ENCODE data around the genes ARID4B and EDARADD.

DNA sequence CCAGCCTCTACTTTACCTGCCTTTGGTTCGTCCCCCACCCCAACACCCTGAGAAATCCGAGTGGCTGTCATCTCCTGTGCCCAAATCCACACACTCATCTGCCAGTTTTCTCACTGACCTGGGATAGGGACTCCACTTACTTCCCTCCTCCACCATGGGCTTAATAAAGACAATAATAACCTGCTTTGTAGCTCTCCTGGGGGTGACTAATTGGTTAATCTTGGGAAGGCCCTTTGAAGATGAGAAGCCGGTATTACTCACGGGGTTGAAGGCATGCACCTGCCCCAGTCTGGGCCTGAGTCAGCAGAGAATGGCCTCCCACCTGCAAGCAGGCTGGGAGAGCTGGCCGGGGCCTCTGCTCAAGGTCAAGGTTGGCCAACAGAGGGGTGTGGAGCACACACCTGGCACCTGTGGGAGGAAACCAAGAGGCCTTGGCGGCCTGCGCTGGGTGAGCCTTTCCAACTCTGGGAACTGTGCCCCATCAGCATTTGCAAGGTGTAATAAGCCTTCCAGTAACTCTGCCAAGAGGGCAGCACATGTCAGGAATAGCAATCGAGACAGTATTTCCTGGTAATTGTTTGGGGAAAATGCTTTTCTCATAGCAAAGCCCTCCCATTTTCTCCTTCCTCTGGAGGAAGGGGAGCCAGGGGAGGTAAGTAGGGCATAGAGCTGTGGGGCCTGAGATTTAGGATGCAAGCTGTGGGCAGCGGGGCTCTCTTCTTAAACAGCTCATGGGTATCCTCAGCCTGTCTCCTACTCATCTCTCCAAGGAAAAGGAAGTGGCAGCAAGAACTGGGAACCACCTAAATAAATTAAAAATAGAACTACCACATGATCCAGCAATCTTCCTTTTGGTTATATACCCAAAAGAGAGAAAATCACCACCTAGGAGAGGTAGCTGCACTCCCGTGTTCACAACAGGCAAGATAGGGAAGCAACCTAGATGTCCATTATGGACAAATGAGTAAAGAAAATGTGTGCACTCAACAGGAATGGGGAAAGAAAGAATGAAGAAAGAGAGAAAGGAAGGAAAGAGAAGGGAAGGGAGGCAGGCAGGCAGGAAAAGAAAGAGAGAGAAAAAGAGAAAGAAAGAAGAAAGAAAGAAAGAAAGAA is 48.9 kb downstream of the TOMM20 start:
- PRO-cap, 3 experiments = no peak in any of the 3 experiments
- RRBS = 4% methylated on average over 3 of the region's 10 CpGs

GRCh38 chr1:235127653-235128409 is 806 bp downstream of the TOMM20 start:
- PRO-cap, 3 experiments = no peak in any of the 3 experiments
- RRBS = no CpG with 5 or more reads among the region's 32 CpGs

- PRO-cap, 3 experiments = no peak in any of the 3 experiments
- RRBS = no CpG with 5 or more reads among the region's 1 CpG
Observed at GRCh38 chr1:235219644-235220199, 58.7 kb upstream of the RBM34 start.

DNA sequence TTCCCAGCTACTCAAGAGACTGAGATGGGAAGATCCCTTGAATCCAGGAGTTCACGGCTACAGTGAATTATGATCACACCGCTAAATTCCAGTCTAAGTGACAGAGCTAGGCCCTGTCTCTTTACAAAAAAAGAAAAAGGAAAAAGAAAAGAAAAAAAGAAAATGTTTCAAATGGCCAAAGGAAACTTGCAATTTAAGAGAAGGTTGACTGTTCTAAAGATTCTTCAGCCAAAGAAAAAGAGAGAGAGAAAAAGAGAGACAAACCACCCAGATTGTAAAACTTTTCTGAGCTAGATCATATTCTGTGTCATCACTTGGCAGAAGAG is 20.7 kb downstream of the ARID4B start:
- PRO-cap, 3 experiments = no peak in any of the 3 experiments
- RRBS = no CpG with 5 or more reads among the region's 2 CpGs

DNA sequence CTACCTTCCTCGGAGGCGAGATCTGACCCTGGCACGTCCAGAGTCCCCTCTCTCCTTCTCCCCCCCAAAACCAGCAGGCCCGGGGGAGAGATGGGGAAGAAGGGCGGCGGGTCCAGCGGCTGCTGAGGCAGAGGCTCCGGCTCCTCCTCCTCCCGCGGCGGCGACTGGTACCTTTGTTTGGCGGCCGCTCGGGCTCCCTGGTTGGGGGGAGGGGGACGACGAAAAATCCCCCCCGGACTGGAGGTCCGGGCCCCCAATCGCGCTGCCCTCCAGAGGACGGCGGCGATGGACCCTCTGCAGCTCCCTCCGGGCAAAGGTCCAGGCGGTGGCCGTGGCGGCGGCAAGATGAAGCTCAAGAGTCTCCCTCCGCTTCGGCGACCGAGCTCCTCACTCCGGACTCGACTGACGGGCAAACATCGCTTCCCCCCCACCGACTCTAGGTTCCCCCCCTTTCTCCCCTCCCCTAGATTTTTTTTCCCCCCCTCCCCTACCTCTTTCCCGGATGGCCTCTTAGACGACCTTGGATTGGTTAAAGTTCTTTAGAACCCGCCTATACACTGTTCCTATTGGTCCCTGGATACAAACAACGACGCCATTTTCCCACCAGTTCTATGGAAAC is at the start of gene ARID4B:
TSS of gene ARID4B (minus strand) at position 415 of the 619 bp plus-strand sequence.
- PRO-cap, 3 experiments = peak in 3 of 3 experiments; most common plus-strand start position 93 of the sequence (in 1); most common minus-strand start position 162 of the sequence (in 3)
- RRBS = 1% methylated on average over 28 of the region's 43 CpGs

GRCh38 chr1:235502553-235502980 is 1.7 kb downstream of the B3GALNT2 start:
- PRO-cap, 3 experiments = no peak in any of the 3 experiments
- RRBS = no CpG with 5 or more reads among the region's 2 CpGs

- PRO-cap, 3 experiments = no peak in any of the 3 experiments
- RRBS = 15% methylated on average over 9 of the region's 28 CpGs
Observed at GRCh38 chr1:235648286-235648817, 1.2 kb downstream of the GNG4 start.

DNA sequence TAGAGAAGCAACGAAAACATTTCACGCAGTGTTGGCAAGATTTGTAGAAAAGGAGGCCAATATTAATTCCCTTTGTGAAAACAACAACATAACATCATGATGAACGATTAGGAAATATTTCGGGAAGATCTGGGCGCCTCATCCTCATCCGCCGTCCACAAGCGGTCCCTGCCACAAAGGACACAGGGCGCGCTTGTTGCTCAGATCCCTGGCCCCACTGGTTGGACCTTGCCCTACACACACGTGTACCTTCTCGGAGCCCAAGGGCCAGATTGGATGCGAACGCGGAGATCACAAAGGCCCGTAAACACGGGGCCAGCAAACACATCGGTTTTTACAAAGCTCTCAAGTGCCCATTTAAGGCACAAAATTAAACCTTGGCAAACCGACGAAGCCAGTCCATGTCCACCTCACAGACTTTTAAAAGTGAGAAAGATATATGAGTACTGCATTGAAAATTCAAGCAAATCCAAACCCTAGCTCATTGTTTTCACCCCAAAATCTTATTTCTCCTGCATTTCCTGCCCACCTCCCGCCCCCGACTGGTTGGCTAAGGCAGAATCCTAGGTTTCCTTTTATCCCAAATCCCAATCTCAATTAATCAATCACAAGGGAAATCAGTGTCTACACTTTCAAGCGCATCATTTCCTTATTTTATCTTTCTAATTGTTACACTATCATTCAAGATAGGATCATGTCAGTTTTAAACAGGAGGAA is 1.5 kb upstream of the GNG4 start:
- PRO-cap, 3 experiments = no peak in any of the 3 experiments
- RRBS = no CpG with 5 or more reads among the region's 23 CpGs

DNA sequence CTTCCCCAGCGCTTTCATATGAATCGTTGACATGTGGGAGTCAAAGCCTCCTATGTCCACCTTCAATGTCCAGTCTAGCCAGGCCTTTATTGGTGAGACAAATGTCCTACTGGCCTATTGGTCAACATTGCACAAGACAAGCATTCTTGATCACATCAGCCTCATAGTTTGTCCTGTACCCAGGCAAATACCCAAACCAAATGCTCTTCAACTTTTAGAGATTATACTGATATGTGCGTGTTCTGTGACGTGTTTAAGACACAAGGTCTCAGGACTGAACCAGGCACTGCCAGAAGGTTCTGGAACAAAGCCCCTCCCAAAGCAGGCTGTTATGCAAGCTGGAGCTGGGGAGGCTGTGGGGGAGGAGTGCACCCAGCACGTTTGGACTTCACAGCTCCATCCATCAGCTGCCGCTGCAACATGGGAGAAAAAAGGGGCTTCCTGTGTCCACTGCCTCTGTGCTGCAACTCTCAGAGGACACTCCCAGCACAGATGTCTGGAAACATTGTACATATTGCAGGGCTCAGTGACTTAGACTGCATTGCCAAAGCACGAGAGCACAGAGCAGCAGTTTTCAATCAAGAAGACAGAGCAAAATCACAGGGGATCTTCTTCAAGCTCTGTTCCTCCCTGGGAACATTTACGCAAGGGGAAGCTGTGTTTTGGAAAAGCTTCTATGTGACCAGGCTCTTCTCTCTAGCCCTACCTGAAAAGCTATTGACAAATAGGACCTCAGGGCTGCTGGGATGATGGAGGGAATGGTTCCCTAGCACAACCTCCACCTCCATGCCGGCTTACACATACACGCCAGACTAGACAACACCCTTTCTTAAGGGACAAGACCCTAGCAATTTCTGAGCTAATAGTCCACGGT is 45.8 kb downstream of the NID1 start:
- PRO-cap, 3 experiments = peak in 1 of 3 experiments; most common plus-strand start position 541 of the sequence (in 1); most common minus-strand start position 202 of the sequence (in 1)
- RRBS = no CpG with 5 or more reads among the region's 11 CpGs

GRCh38 chr1:236021788-236022244 is 43.1 kb downstream of the NID1 start:
- PRO-cap, 3 experiments = no peak in any of the 3 experiments
- RRBS = no CpG with 5 or more reads among the region's 4 CpGs

GRCh38 chr1:236039521-236040056 is 25.3 kb downstream of the NID1 start:
- PRO-cap, 3 experiments = no peak in any of the 3 experiments
- RRBS = no CpG with 5 or more reads among the region's 8 CpGs

GRCh38 chr1:236045411-236045717 is 19.5 kb downstream of the NID1 start:
- PRO-cap, 3 experiments = no peak in any of the 3 experiments
- RRBS = no CpG with 5 or more reads among the region's 5 CpGs

GRCh38 chr1:236083491-236084615 is 19.0 kb upstream of the NID1 start:
- PRO-cap, 3 experiments = no peak in any of the 3 experiments
- RRBS = no CpG with 5 or more reads among the region's 10 CpGs

DNA sequence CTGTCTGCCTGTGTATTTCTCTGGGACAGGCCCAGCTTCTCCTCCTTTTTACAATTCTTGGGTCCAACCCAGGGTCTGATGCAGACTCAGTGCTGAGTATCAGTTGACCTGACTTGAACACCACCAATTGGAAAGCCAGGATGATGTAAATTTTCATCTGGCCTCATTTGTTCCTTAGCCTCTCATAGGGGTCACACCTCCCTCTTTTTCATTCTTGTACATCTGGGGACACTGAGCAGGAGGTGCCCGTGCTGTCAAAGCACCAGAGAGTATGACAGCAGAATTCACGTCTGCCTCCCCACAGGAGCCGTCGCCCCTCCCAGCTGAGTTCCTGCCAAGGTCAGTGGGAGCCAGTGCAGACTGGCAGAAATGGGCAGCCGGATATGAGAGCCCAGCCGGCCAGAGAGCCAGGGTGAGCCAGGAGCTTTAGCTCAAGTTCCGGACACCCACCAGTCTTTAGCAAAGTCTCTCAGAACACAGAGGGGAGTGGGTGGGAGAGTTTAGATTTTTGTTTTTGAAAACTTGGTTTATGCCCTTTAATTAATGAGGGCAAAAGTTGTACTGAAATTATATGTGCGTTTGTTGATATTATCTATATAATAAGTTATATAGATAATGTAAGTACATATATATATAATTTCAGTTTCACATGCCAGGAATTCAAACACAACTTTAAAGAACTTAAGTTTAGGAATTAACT is 21.9 kb downstream of the GPR137B start:
- PRO-cap, 3 experiments = no peak in any of the 3 experiments
- RRBS = 65% methylated on average over 1 of the region's 8 CpGs

DNA sequence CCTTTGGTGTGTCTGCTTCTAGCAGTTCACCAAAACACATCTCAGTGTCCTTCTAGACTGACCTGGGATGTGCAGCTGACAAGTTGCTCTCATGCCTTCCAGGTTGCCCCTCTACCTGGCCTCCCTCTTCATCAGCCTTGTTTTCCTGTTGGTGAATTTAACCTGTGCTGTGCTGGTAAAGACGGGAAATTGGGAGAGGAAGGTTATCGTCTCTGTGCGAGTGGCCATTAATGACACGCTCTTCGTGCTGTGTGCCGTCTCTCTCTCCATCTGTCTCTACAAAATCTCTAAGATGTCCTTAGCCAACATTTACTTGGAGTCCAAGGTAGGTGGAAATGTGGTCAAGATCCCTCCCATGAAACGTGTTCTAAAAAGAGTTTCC is 36.0 kb downstream of the GPR137B start:
- PRO-cap, 3 experiments = no peak in any of the 3 experiments
- RRBS = no CpG with 5 or more reads among the region's 7 CpGs

- PRO-cap, 3 experiments = peak in 1 of 3 experiments; most common plus-strand start chr1:236394343 (in 1)
- RRBS = no CpG with 5 or more reads among the region's 9 CpGs
Observed at GRCh38 chr1:236394080-236394626, at the start of gene EDARADD. TSS of gene EDARADD (plus strand) at chr1:236394286.

DNA sequence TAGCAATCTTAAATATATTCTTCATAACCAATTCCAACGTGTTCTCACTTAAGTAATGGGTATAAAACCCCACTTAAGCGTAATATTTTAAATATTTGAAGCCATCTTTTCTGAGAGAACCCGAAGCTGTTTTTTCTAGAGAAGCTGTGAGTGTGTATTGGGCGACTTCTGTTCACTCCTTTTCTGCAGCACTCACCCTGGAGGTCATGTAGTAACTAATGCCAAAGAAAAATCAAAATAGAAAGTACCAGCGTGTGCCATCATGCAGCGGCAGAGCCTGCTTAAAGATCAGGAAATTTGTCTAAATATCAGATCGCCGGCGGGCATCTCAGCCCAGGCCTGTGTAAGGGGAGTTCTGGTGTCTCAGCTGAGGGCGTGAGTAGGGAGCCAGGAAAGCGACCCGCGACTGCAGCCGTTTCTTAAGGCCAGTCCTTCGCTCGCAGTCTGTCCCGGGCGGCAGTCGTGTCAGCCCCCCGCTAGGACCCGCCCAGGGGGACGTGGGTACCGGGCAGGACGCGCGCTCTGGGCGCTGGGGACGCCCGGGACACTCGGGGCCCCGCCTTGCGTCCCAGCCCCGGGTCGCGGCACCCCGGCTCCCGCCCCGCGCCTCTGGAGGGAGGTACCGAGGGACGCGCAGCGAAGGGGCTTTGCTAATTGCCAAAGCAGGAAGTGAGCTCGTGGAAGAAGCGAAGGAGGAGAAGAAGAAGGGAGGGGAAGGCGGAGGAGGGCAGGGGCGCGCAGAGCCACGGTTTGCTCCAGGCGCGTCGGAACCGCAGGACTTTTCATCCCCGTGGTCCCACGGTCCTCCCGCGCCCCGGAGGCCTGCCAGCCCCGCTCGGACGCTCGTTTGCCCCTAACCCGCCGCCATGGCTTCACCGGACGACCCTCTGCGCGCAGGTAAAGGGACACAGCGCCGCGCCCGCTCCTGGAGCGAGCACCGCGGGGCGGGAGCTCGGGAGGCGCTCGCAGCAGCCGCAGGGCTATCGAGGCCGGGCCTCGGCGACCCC is 981 bp downstream of the EDARADD start:
- PRO-cap, 3 experiments = peak in 3 of 3 experiments; most common plus-strand start position 681 of the sequence (in 3); most common minus-strand start position 611 of the sequence (in 3)
- RRBS = 1% methylated on average over 32 of the region's 84 CpGs

DNA sequence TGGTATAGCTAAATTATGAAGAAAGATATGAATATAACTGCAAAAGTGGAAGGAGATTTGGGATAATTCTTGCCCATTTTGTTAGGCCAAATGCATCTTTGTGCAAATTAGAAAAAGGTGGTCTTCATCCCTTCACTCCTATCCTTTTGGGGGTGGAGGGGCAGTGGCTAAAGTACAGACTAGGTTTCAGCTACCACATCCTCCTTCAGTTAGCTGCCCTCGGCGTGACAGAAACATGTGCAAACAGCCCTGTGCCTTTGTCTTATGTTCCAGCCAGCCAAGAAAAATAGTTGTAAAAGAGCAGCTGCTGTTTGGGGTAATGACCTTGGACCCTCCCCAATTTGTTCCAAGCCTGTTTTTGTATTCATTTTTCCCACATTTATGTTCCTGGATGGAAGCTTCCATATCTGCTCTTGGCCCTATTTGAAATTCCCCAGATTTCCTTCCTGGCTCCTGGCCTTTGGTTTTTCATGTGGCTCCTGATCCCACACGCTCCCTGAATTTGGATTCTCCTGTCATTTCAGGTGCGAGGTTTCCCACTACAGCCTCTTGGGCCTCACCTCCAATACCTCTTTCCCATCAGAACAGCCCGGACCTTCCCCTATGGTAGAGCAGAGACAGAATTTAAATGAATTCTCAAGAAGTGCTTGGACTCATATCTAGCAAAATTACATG is 8.2 kb upstream of the LGALS8 start:
- PRO-cap, 3 experiments = no peak in any of the 3 experiments
- RRBS = no CpG with 5 or more reads among the region's 5 CpGs

GRCh38 chr1:236744402-236744844 is 50.7 kb upstream of the MTR start:
- PRO-cap, 3 experiments = no peak in any of the 3 experiments
- RRBS = no CpG with 5 or more reads among the region's 21 CpGs

DNA sequence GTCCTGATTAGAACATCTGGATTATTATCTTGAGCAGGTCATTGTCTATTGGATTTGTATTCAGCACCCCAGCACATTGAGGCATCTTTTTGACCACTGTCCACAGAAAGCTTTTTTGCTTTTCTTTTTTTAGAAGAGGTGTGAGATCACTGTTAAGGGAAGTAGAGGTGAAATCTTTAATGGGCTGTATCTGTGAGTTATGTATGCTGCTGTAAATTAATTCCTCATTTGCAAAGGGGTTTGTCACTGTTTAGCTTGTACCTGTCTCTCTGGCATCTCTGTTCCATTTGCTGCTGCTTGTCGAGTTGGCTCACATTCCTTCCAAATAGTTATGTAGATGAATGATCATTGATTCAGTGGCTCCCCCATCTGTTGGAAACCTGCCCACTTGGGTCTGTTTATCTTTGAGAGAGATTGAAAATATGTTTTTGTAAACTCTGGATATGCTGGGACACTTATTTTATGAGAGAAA is 3.2 kb downstream of the RYR2 start:
- PRO-cap, 3 experiments = no peak in any of the 3 experiments
- RRBS = no CpG with 5 or more reads among the region's 1 CpG

Data from breast (tissue), 4 donors.